Epithelial cell of proximal tubule (primary cell): ENCODE measurements around a stretch of chr9.

GRCh38 chr9:77985944-77986400 lies 45.6 kb downstream of the GNAQ start:
- RAMPAGE, long total RNA: no peak
- RRBS: no CpG with 5 or more reads among the region's 2 CpGs

DNA sequence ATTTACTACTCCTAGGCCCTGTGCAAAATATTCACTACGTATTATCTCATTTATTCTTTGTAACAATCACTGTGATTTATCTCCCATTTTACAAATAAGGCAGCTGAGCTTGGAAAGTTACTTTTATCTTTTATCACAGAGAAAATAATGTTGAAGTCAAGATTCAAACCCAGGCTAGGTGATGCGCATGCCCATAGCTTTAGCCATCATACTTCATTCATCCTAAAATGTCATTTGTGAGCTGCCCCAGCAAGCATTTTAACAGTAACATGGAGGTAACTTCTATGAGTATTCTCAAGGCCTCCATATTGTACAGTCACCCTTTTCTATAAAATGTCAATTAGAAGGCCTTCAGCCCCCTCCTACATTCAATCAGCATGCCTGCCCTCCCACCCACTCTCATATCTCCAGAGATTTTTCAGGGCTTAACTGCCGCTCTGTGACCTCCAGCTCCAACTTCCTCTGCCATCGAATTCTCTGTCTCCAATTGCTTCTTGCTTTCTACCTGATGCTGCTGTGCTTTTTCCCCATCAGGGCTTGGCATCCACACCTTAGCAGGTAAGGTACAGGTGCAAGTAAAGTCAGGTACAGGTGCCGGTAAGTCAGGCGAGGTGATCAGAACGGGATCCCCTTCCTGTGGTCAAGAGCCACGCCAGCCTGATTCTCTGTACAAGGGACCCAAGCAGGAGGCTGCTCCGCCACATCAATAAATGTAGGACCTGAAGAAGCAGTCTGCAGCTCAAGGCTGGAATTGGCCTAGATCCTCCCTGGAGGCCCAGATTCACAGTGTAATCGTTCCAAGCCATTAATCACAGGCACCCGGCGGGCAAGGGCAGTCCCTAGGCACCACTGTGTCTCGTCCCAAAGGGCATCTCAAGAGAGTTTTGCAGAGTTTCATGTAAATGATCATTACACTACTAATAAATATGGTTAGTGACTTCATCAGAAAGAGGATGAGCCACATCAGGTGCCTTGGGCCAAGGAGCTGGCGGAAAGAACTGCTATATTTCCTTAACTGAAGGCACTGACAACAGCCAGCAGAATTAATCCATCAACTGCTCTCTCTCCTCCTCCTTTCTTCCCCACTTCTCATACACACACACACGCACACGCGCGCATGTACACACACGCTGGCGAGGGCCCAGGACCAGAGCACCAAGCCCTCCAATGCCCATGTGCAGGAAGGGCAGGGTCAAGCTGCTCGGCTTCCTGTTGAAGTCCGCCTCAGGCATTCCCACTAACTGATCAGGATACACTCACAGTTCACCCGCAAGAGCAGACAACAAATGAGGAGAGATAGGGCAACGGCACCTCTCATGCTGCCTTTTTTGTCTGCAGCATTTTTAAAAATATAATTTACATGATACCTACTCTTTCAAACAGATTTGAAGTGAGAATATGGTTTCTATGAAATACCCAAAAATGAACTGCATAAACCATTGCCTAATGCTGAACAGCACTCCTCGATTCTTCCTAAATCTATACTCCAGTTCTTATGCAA lies 34.1 kb downstream of the GNAQ start:
- RAMPAGE, long total RNA: no peak
- RRBS: no CpG with 5 or more reads among the region's 25 CpGs

- RAMPAGE, long total RNA: no peak
- RRBS: no CpG with 5 or more reads among the region's 5 CpGs
Measured at GRCh38 chr9:78022842-78023547, 8.6 kb downstream of the GNAQ start.

GRCh38 chr9:79013788-79014195 lies 558.0 kb upstream of the TLE4 start:
- RAMPAGE, long total RNA: no peak
- RRBS: no CpG with 5 or more reads among the region's 2 CpGs

DNA sequence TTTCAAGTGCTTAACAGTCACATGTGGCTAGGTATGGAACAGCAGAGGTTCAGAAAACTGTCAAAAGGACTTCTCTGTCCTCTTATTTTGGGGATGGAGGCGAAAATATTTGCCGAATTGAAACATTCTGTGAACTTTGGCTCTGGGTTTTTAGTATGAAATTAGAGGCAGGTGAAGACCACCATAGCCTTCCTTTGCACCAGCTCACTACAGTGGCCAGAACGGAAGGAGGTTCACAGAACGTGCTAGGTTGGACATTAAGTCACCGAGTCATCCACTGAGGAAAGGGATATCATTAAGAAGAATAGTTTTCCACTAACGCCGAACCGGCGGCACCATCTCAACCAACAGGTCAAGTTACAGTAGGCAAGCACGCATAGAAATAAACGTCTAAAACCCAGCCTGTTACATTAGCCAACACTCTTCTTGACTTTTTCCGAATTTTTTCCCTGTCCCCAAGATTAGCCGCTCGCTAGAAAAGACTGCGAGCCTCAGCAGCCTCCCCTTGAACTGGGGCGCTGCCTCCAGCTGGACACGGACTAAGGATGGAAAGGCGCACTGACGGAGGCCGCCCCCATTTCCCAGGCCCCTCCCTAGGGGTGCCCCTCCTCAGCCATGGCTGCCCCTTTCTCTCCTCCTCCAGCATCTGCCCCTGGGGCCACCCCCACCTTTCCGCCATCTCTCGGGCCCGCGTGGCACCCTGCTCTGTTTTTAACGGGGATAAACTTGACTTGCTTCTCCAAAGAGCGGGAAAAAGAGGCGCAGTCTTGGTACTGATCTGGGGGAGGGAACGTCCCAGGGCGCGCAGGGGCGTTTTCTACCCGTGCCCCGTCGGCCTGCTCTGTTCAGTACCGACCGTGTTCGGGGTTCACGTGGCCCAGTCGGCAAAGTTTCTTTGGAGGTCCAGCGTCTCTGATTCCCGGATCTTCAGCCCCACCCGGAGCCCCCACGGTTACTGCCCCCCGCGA lies 1.6 kb upstream of the TLE4 start:
- RAMPAGE, long total RNA: no peak
- RRBS: under 1% methylated on average over 4 of the region's 45 CpGs

GRCh38 chr9:79572348-79572950 lies 684 bp downstream of the TLE4 start:
- RAMPAGE, long total RNA: no peak
- RRBS: 1% methylated on average over 50 of the region's 88 CpGs

DNA sequence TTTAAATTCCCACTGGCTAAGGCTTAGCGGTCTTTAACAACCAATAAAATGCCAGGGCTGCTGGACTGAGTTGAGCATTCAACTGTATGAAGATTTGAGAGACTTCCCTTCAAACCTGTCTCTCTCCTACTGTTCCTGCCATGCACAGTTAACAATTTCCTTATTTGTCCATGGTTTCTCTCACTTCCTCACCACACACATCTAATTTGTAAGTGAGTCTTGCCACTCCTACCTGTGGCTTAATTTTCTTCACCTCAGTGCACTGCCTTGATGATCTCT lies 398.9 kb downstream of the TLE4 start:
- RAMPAGE, long total RNA: no peak
- RRBS: no CpG with 5 or more reads among the region's 1 CpG

DNA sequence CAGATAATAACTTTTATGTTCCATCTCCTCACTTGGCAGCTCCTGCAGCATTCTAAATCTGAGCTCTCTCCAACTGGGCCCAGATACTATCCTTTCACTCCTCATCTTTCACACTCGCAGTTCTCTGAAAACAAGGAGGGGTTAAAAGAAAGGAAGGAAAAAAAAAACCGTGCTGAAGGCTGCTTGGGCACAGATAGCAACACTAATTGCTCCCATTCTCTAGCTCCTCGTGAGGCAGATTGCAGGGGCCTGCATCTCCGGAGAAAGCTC lies 24.0 kb downstream of the TLE1 start:
- RAMPAGE, long total RNA: no peak
- RRBS: no CpG with 5 or more reads among the region's 4 CpGs

DNA sequence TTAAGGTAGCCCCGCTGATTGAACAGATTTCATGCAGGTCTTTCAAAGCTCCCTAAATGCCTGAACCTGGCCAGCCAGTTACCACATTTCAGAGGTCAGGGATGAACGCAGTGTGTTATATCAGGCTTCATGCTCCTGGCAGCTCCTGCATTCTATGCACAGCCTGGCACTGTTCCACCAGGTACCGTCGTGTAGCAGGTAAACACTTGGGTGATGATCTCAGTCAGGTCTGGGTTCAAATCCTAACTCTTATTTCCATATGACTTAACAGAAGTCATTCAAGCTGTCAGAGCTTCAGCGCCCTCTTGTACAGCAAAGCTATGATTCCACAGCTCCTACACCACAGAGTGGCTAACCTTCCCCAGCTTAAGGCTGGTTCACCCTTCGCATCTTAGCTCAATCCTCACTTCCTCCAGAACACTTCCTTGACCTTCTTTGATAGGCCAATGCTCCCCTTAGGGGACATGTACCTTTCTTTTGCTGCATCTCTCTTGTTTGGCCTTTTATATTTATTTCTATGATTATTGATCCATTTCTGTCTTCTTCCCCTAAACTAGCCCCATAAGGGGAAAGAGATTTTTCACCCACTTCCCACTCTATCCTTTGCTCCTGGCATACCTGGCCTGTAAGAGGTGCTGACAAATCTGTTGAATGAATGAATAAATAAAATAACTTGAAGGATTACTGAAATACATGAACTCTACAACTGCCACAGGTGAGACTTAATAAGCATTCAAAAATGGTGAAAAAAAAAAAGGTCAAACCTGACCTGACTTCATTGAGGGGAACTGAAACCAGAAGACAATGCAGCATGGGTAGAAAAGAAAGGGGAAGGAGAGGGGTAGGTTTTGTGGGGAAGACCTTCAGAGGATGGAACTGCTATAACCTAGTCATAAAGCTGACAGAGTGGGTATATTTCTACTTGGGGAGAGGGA lies 56.9 kb downstream of the RASEF start:
- RAMPAGE, long total RNA: no peak
- RRBS: no CpG with 5 or more reads among the region's 6 CpGs

DNA sequence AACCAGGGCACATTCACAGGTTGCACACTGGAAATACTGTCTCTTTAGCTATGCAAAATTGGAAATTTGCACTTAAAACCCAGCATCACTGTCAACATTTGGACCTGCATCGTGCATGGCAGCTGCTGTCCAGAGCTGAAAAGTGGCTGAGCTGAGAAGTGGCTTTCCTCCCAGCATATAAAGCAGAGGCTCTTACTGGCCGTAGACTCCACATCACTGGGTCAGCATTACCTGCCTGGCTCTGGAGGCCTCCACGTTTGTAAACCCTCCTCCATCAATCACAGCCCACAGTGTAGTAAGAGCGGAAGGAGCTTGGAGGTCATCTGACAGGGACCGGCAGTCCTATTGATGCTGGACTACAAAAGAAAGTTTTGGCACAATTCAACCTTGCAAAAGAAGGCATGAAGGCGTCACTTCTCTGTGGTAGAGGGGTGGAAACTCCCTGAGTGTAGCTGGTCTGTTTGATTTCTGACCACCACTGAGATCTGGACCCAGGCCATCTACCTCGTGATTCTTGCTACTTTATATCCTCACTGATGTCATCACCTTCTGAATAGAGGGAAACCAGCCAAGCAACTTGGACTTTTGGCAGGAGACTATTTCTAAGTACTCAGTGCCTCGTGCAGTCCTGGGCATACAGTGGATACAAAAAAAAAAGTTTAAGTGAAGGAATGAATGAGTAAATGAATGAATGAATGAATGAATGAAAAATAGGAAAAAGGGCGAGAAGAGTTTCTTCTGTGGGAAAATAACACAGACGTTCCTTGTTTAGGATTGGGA lies 14.9 kb downstream of the RASEF start:
- RAMPAGE, long total RNA: no peak
- RRBS: no CpG with 5 or more reads among the region's 10 CpGs

DNA sequence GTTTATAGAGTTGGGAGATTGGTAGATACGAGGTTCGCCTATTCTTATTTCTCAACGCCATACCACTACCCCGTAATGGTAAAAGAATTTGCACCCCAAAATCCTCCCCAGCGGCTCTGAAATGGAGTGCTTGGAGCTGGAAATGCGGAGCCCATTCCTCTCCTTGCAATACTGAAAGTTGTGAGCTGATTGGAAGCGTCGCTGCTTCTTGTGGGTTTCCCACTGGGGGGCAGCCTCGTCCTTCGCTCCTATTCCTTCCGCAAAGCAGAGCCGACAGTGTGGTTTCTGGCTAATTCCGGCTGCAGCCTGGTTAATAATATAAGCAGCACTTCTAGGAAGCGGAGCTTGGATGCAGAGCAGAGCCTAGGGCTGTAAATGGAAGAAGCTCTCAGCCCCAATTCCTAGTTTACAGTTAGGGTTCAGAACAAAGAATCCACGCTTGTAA lies 156.7 kb upstream of the RASEF start:
- RAMPAGE, long total RNA: no peak
- RRBS: no CpG with 5 or more reads among the region's 15 CpGs

DNA sequence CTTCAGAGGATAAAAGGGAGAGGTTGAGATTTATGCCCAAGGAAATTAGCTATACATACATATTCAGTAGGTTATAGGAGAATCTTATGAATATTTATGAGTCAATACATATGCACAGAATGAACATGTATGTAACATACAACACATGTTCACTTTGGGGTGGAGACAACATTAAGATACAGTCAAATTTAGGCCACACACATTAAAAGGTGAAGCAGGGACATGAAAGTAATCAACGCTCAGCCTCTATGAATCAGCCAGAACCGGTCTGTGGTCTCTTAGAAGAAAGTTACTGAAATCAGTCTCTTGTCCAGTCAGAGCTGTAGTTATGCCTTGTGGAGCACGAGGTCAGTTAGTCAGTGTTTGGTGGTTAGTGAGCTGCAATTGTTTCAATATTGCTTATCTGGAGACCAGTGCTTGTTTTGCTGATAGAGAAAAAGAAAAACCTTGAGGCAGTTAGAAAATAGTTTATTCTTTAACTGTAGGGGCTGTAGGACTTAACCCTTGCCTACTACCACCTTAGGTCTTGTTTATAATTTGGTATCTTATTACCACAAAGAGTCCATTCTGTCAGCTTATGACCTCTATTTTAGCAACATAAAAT lies 157.8 kb upstream of the RASEF start:
- RAMPAGE, long total RNA: no peak
- RRBS: no CpG with 5 or more reads among the region's 3 CpGs

DNA sequence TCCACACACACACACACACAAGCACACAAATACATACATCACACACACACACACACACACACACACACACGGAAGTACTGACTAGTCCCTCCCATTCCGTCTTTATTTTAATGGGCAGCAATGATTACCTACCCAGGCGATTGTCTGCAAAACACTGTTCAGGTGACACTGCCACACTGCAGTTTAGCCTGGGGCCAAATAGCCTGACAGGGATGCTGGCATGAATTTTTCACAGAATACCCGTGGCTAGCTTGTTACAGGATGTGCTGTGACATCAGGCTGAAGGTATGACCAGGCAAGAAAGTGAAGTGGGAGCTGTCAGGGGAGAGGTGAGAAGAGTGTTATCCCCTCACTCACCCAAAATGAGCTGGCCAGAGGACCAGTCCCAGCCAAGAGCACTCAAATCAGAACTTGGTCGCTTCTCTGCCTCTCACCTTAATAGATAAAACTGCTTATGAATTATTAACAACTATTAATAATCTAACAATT lies 86.8 kb downstream of the FRMD3 start:
- RAMPAGE, long total RNA: no peak
- RRBS: no CpG with 5 or more reads among the region's 5 CpGs

DNA sequence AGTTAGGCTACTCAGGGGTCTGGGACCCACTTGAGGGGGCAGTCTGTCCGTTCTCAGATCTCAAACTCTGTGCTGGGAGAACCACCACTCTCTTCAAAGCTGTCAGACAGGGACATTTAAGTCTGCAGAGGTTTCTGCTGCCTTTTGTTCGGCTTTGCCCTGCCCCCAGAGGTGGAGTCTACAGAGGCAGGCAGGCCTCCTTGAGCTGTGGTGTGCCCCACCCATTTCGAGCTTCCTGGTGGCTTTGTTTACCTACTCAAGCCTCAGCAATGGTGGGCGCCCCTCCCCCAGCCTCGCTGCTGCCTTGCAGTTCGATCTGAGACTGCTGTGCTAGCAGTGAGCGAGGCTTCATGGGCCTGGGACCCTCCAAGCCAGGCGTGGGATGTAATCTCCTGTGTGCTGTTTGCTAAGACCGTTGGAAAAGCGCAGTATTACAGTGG lies 133.6 kb upstream of the NTRK2 start:
- RAMPAGE, long total RNA: no peak
- RRBS: no CpG with 5 or more reads among the region's 10 CpGs

- RAMPAGE, long total RNA: no peak
- RRBS: no CpG with 5 or more reads among the region's 8 CpGs
Measured at GRCh38 chr9:84851908-84852340, 182.4 kb downstream of the NTRK2 start.

DNA sequence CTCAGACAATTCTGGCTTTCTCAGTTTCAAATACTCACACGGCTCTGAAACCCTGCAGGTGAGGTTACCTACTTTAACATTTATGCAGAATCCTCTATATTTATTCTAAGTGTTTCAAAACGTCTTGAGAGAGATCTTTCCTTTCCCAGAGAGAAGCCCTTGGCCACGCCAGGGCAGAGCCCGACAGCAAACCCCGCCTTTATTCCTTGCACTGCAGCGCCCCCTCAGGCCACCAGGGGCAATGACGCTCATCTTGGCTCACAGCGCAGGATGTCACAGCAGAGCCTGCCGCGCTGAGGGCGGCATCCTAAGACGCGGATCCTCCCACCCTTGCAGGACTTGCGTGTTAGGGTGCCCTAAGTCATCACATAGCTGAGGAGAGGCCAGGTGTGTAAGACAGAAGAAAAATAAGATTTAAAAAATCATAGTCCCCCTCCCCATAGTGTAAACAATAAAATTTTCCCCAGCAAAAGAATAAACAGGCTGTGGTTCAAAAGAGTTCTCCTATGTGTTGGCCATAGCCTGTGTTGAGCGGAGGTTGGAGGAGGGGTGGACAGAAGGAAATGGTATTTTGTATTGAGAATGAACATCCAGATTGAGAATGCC lies 284.6 kb downstream of the NTRK2 start:
- RAMPAGE, long total RNA: no peak
- RRBS: no CpG with 5 or more reads among the region's 15 CpGs

GRCh38 chr9:85716357-85716963 lies 25.3 kb downstream of the AGTPBP1 start:
- RAMPAGE, long total RNA: no peak
- RRBS: no CpG with 5 or more reads among the region's 4 CpGs

GRCh38 chr9:85722961-85723596 lies 18.7 kb downstream of the AGTPBP1 start:
- RAMPAGE, long total RNA: no peak
- RRBS: no CpG with 5 or more reads among the region's 9 CpGs

DNA sequence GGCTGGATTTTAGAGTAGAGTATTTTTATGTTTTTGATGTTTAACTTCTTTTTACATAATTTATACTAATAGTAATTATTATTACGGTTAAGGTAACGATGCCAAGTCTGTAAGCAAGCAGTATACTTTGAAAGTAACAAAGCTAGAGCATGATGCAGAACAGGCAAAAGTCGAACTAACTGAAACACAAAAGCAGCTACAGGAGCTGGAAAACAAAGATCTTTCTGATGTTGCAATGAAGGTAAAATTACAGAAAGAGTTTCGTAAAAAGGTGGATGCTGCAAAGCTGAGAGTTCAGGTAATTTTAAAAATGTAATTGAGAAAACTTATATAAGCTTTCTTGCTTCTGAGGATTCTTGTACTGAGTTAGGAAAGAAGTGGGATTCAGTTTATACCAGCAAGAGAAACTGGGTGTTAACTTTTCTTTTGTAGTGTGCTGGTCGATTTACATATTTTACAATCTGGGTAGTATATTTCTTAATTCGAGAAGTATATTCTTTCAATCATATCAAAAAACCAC lies 95.1 kb upstream of the NAA35 start:
- RAMPAGE, long total RNA: no peak
- RRBS: no CpG with 5 or more reads among the region's 6 CpGs

- RAMPAGE, long total RNA: no peak
- RRBS: no CpG with 5 or more reads among the region's 22 CpGs
Measured at GRCh38 chr9:87270155-87271141, 227.2 kb upstream of the DAPK1 start.